SK-N-DZ (cell line): Measurements from ENCODE around the genes BOLA2, TAOK2, INO80E and YPEL3.

RAMPAGE:
- cytosol, long total RNA, result no peak
- nucleus, long total RNA, result no peak
Measured at GRCh38 chr16:29220001-29220286, 186.6 kb downstream of the NPIPB11 start.

DNA sequence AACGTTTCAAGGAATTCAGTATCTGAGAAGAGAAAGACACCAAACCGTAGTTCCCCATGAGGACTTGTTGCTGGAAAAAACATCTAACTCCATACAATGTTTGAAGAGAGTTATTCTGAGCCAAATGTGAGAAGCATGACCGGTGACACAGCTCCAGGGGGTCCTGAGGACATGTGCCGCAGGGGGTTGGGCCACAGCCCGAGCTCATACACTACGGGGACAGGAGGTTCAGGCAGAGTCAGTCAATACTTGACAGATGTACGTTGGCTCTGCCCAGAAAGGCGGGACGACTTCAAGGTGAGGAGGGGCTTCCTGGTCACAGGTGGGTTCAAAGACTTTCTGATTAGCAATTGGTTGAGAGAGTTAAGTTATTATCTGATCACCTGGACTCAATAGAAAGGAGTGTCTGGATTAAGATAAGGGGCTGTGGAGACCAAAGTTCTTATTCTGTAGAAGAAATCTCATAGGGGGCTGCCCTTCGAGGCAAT, 143.8 kb downstream of the NPIPB11 start:
RAMPAGE:
- cytosol, long total RNA, result no peak
- nucleus, long total RNA, result no peak

RAMPAGE:
- cytosol, long total RNA, result start-site peak on the minus strand at chr16:29454105-29454353, 2,279 and 4,645 reads in 2 replicates
- nucleus, long total RNA, result start-site peak on the minus strand at chr16:29454175-29454359, 1,350 and 99 reads in 2 replicates
Measured at GRCh38 chr16:29453767-29454490, at the start of gene BOLA2. Gene BOLA2, minus strand, starts transcription at chr16:29454351.

RAMPAGE:
- cytosol, long total RNA, result no peak
- nucleus, long total RNA, result no peak
Measured at GRCh38 chr16:29709931-29710241, 30.9 kb downstream of the QPRT start.

DNA sequence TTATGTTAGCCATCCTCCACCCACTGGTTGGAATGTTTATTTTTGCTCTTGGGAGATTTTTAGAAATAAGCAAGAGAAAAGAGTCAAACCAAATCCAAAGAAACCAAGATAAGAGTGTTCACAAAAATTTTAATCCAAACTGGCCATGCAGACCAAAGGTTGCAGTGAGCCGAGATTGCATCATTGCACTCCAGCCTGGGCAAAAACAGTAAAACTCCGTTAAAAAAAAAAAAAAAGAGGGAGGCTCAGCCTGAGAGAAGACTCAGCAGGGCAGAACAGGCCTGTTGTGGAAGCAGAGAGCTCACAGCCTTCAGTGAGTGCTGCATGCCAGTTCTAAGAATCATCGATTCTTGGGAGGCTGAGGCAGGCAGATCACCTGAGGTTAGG, 12.2 kb upstream of the C16orf54 start:
RAMPAGE:
- cytosol, long total RNA, result no peak
- nucleus, long total RNA, result no peak

RAMPAGE:
- cytosol, long total RNA, result no peak
- nucleus, long total RNA, result no peak
Measured at GRCh38 chr16:29760454-29761070, 14.8 kb upstream of the C16orf54 start.

GRCh38 chr16:29804348-29805077, 1.8 kb upstream of the MAZ start:
RAMPAGE:
- cytosol, long total RNA, result no peak
- nucleus, long total RNA, result no peak

RAMPAGE:
- cytosol, long total RNA, result no peak
- nucleus, long total RNA, result no peak
Measured at GRCh38 chr16:29846126-29846457, 16.9 kb downstream of the CDIPT start.

DNA sequence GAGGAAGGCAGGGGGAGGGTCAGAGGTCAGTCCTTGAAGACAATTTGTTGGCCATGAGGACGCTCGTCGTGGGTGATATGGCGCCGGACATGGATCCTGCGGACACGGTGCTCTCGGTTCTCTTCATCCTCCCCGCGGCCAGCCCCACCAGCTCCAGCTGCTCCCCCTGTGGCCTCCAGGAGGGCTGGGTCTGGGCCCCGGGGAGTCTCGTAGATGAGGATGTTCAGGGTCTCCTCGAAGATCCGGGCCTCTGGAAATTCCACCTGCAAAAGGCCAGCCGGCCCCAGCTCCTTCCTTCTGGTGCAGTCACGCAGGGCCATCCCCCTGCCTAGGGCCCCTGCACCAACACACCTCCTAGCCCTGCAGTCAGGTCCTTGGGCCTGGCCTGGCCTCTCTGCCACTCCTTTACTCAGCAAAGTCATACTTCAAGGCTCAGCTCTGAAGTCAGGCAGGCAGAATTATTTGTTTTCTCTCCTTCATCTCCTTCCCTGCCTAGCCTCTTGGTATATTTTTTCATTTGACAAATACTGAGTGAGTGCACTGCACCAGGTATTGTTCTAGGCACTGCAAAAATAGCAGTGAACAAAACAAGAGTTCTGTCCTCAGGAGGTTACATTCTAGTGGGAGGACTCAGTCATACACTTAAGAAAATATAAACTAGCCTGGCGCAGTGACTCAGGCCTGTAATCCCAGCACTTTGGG, 6.7 kb downstream of the ASPHD1 start:
RAMPAGE:
- cytosol, long total RNA, result no peak
- nucleus, long total RNA, result no peak

DNA sequence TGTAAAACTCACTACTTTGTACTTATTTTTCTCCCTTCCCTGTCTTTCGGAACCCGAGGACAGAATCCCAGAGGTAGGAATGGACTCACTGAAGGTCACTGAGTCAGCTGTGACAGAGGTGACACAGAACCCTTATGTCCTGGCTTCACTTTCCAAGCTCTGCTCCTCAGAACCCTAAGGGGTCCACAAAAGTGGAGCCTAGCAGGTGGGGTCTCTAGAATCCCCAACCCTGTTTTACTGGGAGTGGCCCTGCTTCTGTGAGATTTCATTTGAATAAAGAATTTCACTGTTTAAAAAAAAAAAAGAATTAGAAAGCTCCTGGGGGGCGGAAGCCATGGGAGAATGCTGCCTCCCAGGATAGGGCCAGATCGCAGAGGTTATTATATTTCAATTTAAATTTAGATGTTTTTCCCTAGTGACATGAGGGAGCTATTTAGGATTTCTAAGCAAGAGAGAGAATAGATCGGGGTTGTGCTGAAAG, 3.6 kb downstream of the KCTD13 start:
RAMPAGE:
- cytosol, long total RNA, result no peak
- nucleus, long total RNA, result no peak

DNA sequence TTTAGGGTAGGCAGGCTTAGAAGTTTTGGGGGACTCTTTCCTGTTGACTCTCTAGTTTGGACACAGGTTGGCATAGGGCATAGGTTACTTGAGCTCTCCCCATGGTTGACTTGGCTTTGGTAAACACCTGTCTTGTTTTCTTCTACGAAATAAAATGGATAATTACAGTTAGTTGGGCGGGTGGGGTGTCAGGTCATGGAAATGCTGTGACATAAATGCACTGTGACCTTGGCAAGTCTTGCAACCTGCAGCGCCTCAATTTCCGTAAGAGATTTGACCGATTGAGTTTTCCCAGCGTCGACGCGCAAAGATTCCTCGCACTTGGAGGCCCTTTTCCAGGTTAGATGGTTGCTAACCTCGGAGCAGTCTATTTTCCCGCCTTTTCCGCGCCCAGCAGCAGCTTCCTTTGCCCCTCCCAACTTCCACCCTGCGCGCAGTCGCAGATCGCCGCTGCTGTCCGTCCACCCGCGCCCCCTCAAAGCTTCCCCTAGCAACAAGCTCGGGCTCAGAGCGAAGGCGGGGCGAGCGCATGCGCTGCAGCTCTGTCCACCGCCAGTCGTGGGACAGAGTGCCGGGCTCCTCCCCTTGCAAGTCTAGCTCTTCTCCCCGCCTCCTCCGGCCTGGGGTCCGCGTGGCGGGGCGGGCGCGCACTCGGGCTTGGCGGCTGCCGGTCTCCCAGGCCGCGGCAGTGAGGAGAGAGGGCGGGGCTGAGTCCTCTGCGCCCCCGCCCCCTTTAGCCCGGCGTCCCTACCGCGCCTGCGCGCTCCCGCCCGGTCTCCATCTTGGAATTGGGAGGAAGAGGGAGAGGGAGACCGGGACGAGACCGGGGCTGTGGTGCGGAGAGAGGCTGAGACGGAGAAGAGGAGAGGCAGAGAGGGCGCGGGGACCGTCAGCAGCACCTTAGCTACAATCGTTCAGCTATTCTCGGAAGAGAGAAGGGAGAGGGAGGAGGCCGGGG, at the start of gene TAOK2:
TAOK2 (plus strand) TSS at position 776 of the 958 bp plus-strand sequence.
RAMPAGE:
- cytosol, long total RNA, result start-site peak on the plus strand centred at position 774 of the sequence, 23 bp wide, 77 and 177 reads in 2 replicates
- nucleus, long total RNA, result no peak

DNA sequence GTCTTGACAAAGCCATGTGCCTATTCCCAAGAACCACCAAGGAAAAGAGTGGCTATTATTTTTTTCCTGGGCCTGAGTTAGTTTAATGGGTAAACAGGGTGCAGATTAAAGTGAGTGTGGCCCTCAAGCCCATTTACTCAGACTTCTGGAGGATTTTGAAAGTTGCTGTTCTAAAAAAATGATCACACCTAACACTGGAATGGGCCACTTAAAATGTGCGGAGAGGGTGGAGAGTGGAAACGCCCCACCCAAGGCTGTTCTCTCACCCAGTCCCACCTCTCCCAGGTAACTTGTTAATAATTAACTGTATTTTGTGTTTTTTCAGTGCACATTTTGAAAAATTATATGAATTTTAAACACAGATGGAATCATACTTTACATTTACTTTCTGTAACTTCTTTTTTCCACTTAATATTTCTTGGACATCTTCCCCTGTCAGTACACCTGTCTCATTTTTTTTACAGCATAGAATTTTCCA, 5.4 kb downstream of the HIRIP3 start:
RAMPAGE:
- cytosol, long total RNA, result no peak
- nucleus, long total RNA, result no peak

DNA sequence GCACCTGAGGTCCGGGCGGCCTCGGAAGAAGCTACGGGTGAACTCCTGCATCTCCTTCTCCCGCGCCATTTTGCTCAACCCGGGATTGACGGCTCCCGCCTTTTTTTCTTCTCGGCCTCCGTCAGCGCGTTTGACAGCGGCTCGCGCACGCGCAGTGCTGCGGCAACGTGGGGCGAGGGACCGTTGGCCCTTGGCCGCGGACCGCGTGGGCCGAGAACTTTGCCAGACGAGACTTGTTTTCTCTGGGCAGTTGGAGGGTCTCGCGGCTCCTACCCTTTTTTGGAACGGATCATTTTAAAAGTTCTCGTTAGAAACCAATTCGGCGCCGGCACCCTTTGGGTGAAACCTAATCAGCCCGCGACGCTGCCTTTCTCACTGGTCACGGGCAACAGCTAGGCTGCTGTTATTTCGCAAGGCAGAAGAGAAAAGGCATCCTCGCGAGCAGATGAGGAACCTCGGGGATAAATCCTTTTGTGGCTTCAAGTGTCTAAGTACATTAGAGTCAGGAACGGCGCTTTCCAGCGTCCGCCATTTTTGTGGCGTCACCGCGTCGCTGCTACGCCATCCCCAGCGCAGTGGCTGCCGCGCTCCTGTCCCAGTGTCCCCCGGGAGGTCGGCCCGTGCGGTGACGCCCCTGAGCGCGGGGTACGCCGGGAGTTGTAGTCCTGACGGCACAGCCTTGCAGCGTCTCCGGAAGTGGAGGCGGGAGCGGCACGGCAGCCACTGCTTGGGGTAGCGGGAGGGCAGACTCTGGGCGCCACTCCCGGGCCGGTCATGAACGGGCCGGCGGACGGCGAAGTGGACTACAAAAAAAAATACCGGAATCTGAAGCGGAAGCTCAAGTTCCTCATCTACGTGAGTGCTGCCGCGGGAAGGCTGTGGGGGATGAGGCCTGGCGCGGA, at the start of gene INO80E:
INO80E (plus strand) TSS at position 705 of the 902 bp plus-strand sequence.
RAMPAGE:
- cytosol, long total RNA, result start-site peak on the minus strand centred at position 99 of the sequence, 56 bp wide, 360 and 415 reads in 2 replicates; start-site peak on the minus strand centred at position 550 of the sequence, 28 bp wide, 116 and 44 reads in 2 replicates; start-site peak on the plus strand centred at position 721 of the sequence, 91 bp wide, 1,187 and 493 reads in 2 replicates
- nucleus, long total RNA, result no peak

GRCh38 chr16:30076971-30077422, 1.2 kb downstream of the PPP4C start:
RAMPAGE:
- cytosol, long total RNA, result no peak
- nucleus, long total RNA, result no peak

DNA sequence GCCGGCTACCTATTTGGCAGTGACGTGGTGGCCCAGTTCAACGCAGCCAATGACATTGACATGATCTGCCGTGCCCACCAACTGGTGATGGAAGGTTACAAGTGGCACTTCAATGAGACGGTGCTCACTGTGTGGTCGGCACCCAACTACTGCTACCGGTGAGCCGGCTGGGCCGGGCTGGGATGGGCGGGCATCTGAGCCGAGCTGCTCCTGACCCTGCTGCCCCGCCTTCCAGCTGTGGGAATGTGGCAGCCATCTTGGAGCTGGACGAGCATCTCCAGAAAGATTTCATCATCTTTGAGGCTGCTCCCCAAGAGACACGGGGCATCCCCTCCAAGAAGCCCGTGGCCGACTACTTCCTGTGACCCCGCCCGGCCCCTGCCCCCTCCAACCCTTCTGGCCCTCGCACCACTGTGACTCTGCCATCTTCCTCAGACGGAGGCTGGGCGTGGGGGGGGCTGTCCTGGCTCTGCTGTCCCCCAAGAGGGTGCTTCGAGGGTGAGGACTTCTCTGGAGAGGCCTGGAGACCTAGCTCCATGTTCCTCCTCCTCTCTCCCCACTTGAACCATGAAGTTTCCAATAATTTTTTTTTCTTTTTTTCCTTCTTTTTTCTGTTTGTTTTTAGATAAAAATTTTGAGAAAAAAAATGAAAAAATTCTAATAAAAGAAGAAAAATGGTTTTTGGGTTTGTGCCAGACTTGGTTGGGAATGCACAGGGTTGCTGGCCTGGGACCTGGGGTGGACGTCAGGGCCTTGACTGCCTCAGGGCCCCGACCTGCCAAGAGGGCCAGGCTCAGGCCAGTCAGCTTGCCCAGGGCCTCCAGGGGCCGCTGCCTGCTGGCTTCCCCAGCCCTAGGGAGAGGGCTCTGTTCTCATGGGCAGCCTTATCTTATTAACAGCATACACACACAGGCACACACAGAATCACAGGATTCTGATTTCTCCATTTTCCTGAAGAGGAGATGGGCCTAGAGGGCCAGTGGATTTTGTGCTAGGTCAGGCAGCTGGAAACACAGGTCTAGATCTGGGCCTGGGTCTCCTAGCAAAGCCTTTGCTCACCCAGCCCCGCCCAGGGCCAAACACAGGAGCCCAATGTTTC, 6.7 kb downstream of the TBX6 start:
RAMPAGE:
- cytosol, long total RNA, result no peak
- nucleus, long total RNA, result no peak

DNA sequence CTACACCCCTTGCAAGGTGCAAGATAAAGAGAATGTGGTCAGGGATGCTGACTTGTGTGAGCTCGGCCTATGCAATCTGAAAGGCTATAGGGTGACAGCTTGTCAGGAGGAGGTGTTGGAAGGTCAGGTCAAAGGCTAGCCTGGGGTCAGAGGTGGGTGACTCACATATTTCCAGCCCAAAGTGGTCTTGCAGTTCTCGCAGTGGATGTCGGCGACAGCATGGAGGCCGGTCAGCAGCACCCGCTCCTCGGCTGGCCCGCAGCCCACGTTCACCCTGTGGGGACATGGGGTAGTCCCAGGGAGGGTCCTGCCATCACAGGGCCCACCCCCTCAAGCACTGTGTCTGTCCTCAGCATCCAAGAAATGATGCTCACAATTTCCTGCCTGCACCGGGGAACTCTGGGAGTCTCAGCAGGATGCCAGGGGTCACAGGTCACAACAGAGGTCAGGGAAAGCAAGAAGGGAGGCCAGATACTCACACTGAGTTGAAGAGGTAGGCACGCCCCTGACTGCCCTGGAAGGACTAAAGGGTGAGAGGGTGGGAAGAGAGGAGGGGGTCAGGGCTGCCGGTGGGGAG, 1.3 kb downstream of the YPEL3 start:
RAMPAGE:
- cytosol, long total RNA, result no peak
- nucleus, long total RNA, result no peak

DNA sequence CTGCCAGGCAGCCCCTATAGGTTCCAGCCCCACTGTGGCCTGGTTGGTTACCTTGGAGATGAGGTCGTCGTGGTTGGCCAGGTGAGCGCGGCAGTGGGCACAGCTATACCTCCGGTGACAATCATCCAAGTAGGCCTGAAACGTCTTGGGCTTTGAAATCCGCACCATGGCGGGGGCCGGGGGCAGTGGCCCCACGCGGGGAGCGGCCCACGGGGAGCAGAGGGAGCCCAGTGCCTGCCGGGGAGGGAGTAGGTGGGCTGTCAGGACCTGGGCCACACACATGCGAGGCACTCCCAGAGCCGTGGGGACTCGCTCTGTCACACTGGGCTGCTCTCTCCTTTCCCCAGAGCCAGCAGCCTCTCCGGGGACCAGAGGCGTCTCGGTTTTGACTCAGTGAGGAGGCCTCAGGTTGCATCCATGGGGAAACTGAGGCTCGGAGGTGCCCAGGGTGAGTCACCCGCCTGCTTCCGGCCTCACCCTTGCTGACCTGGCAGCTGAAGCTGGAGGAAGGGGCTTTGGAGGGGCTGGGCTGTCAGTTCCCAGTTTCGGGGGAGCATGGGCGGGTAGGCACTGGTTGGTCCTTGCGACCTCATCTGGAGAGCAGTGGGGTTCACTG, 704 bp downstream of the YPEL3 start:
RAMPAGE:
- cytosol, long total RNA, result no peak
- nucleus, long total RNA, result no peak

GRCh38 chr16:30095817-30096781, at the start of gene YPEL3:
Gene YPEL3, minus strand, starts transcription at chr16:30096213.
RAMPAGE:
- cytosol, long total RNA, result no peak
- nucleus, long total RNA, result no peak

GRCh38 chr16:30112253-30113203, 809 bp downstream of the GDPD3 start:
RAMPAGE:
- cytosol, long total RNA, result no peak
- nucleus, long total RNA, result no peak

DNA sequence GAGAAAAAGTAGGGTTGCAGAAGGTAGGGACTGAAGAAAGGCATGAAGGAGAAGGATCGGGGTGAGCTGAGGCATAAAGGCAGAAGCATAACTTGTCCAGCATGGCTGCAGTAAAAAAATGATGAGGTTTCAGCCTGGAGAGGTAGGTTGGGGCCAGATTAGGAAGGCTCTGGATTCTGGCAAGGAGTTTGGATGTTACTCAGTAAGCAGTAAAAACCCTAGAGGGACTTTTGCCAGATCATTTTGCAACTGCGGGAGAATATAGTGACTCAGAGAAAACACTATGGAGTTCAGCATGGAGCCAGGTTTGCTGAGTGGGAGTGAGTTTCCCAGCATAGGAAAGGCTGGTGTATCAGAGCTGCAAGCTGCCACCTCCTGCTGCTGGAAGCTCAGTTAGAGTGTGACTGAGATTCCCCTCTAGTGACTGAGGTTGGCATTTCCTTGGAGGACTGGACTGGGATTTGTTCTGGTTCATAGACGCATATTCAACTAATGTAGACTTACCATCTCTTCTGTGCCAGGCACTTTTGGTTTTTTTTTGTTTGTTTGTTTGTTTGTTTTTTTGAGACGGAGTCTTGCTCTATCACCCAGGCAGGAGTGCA, 1.3 kb upstream of the MAPK3 start:
RAMPAGE:
- cytosol, long total RNA, result no peak
- nucleus, long total RNA, result no peak